ENCODE data around the gene PRRX1.

DNA sequence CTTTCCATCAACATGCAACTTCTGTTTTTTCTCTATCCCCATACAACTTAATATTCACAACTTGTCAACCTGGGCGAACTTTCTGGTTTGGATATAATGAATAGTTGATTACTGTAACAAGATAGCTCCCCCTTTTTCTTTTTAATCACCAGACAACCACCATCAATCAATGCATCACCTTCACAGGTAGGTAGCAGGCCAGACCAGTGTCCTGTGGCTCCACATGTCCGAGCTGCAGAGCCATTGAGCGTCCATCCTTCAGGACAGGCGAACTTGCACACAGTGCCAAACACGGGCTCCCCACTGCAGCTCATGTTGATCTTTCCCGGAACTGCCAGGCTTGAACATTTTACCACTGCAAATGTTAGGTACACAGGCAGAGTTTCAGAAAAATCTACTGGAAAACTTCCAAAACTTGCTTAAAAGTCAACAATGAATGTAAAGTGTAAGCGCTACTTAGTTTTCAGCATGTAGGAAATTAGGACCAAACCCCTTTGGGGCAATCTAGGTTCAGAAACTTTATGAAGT, 6.6 kb downstream of the SELE start:
- PRO-cap = no peak

- PRO-cap = no peak
These were observed 935 bp downstream of the C1orf112 start for GRCh38 chr1:169795776-169796173.

DNA sequence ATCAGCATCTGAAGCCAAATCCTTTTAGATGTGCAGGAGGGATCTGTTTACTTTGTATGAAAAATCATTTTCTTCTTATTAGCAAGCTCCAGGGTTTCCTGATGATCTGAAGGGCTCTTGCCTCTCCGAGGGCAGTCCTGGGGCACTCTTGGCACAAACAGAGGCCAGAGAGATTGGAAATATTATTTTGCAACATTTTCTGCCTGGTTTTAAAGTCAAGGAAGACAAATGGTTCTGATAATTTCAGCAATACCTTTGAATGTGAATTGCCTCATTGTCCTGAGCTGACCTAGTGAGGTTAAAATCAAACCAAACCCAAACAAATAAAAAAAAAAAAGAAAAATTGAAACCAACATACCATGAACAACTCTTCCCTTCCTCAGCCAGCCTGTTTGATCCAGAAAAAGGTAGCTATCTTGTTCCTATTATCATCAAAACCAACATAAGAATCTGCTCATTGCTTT, 55.3 kb downstream of the NTMT2 start:
- PRO-cap = no peak

DNA sequence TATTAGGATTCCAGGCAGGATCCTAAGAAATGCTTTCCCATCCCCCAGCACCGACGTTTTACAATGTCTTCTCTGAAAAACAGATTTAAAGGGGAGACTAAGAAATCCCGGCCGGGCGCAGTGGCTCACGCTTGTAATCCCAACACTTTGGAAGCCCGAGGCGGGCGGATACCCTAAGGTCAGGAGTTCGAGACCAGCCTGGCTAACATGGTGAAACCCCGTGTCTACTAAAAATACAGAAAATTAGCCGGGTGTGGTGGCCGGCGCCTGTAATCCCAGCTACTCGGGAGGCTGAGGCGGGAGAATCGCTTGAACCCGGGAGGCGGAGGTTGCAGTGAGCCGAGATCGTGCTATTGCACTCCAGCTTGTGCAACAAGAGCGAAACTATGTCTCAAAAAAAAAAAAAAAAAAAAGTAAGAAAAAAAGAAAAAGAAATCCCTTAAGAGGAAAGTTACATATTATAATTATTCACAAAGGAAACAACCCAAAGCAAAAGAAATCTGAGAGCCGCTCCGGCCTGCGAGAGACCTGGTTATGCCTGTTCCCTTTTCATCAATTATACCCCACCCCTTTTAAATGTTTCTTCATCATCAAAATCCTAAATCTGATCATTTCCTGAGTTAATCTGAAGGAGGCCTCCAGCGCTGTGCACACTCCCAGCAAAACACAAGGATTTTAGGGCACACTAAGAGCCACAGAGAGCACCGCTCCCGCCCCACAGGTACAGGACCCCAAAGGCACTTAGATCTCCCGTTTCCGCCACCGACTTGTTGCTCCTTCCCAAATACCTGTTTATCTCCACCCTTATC, 666 bp upstream of the GORAB start:
- PRO-cap = unidirectional peak, minus-strand start at position 668 of the sequence

- PRO-cap = no peak
These were observed 1.4 kb downstream of the GORAB start for GRCh38 chr1:170533376-170533728.

- PRO-cap = no peak
These were observed 55.0 kb downstream of the GORAB start for GRCh38 chr1:170586967-170587266.

- PRO-cap = unidirectional peak, plus-strand start at chr1:170664240
These were observed at the start of gene PRRX1 for GRCh38 chr1:170663722-170664636. TSS of gene PRRX1 (plus strand) at chr1:170664131.

- PRO-cap = no peak
These were observed 65.7 kb downstream of the PRRX1 start for GRCh38 chr1:170729621-170730063.

DNA sequence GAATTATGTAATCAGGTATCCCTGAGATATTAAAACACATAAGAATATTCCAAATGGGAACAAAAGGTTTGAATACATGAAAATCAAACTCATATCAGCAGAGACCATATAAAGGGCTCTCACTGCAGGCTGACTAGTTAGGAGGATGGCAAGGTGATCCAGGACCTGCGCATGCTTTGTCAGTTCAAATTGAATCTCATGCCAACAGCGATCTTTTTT, 2.0 kb downstream of the FMO2 start:
- PRO-cap = no peak

GRCh38 chr1:171251660-171252220, 3.4 kb downstream of the FMO1 start:
- PRO-cap = no peak

GRCh38 chr1:171360102-171360561, 46.1 kb downstream of the FMO4 start:
- PRO-cap = no peak

DNA sequence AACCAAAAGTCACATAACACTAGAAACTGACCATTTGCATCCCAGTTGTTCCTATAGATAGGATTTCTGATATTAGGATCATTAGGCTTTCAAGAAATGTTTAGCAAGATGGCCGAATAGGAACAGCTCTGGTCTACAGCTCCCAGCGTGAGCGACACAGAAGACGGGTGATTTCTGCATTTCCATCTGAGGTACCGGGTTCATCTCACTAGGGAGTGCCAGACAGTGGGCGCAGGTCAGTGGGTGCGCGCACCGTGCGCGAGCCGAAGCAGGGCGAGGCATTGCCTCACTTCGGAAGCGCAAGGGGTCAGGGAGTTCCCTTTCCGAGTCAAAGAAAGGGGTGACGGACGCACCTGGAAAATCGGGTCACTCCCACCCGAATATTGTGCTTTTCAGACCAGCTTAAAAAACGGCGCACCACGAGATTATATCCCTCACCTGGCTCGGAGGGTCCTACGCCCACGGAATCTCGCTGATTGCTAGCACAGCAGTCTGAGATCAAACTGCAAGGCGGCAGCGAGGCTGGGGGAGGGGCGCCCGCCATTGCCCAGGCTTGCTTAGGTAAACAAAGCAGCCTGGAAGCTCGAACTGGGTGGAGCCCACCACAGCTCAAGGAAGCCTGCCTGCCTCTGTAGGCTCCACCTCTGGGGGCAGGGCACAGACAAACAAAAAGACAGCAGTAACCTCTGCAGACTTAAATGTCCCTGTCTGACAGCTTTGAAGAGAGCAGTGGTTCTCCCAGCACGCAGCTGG, 59.7 kb downstream of the FMO4 start:
- PRO-cap = no peak

DNA sequence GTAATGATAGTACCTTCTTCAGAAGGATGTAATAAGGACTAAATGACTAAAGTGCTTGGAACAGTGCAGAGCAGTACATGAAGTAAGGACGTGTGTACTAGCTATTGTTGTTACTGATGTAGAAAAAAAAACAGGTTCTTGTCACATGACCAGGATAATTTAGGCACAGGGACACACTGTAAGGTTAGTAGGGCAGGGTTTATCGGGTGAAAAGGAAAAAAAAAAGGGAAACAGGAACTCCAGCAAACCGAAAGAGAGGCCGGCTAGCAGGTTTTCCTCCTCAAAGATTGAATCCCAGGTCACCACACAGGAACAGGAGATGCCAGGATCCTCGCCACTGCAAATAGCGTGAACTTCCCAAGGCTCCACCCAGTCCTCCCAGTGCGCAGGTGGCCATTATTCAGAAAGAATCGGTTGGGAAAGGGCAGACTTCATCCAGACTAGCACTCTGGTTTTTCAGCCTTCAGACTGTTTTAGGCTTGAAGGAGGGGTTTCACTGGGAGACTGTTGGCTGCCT, 63.8 kb upstream of the PRRC2C start:
- PRO-cap = no peak

- PRO-cap = no peak
These were observed 47.1 kb downstream of the PRRC2C start for GRCh38 chr1:171532196-171532994.

DNA sequence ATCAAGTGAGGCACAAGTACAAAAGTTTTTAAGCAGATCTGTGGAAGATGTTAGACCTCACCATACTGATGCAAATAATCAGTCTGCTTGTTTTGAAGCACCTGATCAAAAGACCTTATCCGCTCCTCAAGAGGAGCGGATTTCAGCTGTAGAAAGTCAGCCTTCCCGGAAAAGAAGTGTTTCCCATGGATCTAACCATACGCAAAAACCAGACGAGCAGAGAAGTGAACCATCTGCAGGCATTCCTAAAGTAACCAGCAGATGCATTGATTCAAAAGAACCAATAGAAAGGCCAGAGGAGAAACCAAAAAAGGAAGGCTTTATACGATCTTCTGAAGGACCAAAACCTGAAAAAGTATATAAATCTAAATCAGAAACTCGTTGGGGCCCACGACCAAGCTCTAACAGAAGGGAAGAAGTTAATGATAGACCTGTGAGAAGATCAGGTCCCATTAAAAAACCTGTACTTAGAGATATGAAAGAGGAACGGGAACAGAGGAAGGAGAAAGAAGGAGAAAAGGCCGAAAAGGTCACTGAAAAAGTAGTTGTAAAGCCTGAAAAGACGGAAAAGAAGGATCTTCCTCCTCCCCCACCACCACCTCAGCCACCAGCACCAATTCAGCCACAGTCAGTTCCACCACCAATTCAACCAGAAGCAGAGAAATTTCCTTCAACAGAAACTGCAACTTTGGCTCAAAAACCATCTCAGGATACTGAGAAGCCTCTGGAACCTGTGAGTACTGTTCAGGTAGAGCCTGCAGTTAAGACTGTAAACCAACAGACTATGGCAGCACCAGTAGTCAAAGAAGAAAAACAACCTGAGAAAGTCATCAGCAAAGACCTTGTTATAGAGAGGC, 55.0 kb downstream of the PRRC2C start:
- PRO-cap = no peak

DNA sequence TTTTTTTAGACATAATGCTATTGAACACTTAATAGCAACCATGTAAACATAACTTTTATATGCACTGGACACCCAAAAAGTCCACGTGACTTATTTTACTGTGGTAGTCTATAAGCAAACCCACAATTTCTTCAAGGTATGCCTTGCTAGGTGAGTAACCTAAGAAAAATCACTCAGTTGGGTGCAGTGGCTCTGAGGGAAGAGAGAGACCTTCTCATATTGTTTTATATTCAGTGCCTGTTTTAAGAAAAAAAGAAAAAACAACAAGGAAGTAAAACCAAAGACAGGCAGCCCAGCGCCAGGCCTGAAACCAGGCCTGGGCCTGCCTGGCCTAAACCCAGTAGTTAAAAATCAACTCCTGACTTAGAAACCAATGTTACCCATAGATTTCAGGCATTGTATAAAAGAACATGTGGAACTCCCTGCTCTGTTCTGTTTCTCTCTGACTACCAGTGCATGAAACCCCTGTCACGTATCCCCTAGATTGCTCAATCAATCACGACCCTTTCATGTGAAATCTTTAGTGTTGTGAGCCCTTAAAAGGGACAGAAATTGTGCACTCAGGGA, 21.7 kb upstream of the MYOCOS start:
- PRO-cap = no peak

- PRO-cap = no peak
These were observed 2.2 kb downstream of the METTL13 start for GRCh38 chr1:171783525-171784285.

- PRO-cap = no peak
These were observed 31.0 kb downstream of the DNM3 start for GRCh38 chr1:171872341-171872722.

- PRO-cap = no peak
These were observed 199.3 kb downstream of the DNM3 start for GRCh38 chr1:172040454-172041120.

- PRO-cap = no peak
These were observed 232.1 kb upstream of the C1orf105 start for GRCh38 chr1:172188338-172188746.

Measured in colonic mucosa (tissue), 1 donor.